Parietal lobe (tissue), 2 donors: Measurements from ENCODE around the genes EIF3A, RGS10 and INPP5F.

GRCh38 chr10:117547734-117548775, 5.5 kb downstream of the EMX2 start:
- RAMPAGE, long total RNA, result no peak

- RAMPAGE, long total RNA, result no peak
Measured at GRCh38 chr10:117736549-117737138, 194.1 kb downstream of the EMX2 start.

DNA sequence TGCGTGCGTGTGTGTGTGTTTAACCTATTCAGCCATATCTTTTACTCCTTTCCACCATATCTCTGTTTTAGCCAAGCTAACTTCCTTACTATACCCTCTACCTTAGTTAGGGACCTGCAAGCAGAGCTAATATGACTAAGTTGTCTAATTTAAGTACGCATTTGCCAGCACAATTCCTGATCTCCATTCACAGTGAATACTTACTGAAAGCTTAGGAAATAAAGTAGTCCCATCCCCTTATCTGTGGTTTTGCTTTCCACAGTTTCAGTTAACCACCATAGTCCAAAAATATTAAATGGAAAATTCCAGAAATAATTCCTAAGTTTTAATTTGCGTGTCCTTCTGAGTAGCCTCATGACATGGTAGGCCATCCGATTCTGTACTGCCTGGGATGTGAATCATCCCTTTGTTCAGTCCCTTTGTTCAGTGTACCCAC, 14.3 kb downstream of the RAB11FIP2 start:
- RAMPAGE, long total RNA, result no peak

GRCh38 chr10:118241204-118241696, 100.9 kb downstream of the FAM204A start:
- RAMPAGE, long total RNA, result no peak

DNA sequence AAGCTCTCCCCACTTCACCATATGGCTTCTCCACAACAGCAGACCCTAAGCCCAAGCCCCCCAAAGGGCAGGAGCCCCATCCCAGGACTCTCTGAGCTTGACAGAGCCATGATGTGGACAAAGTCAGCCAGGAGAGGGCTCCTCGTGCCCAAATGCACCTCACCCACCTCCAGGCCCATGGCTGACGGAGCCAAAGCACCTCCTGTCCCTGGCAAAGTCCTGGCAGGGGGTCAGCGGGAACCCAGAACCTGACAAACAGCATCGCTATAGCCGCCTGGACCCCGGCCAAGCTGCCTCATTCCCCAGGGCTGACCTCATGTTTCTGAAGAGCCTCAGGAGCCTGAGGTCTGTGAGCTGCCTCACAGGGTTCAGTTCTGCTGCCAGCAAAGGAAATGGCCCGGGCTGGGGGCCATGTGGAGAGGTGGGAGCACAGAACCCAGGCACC, 4.3 kb upstream of the NANOS1 start:
- RAMPAGE, long total RNA, result no peak

DNA sequence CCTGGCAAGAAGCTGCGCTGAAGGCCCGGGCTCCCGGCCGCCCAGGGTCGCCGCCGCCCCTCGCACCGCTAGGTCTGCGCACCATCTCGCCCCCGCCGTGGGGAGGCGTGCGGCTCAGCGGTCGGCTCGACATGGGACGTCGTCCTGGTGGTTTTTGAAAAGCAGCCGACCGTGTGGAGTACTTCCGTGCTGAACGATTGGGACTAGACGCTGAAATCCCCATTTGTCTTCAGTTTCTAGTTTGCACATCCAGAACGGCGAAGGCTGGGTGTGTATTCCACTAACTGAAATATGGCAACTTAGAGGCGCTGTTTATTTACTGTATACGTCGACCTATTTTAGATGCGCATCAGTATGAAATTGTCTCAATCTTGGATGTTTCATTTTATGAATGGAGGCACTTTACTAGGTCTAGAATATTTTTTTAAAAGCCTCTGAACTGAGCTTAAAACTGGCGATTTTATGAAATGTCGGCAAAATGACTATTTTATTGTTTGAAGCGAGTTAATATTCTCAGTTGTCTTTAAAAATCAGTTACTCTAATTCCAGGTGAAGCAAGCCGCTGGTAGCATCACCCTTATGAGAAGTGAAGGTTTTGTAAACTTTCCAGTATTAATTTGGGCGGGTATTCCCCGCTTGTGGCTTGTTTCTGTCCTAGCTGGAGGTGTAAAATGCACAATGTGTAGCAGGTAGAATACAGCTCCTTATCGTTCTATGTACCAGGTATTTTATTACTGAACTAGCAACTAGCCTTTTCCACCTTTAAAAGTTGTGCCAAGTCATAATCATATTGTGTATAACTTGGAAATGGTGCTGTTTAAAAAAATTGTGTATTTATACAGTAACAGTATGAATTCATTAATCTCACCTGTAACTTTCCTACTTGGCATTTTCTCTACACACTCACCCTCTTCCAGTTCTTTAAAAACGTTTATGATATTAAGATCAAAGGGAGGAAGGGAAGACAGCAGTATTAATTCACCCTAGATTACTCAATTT, 1.4 kb downstream of the NANOS1 start:
- RAMPAGE, long total RNA, result no peak

- RAMPAGE, long total RNA, result no peak
Measured at GRCh38 chr10:119041083-119041593, 11.6 kb downstream of the NANOS1 start.

DNA sequence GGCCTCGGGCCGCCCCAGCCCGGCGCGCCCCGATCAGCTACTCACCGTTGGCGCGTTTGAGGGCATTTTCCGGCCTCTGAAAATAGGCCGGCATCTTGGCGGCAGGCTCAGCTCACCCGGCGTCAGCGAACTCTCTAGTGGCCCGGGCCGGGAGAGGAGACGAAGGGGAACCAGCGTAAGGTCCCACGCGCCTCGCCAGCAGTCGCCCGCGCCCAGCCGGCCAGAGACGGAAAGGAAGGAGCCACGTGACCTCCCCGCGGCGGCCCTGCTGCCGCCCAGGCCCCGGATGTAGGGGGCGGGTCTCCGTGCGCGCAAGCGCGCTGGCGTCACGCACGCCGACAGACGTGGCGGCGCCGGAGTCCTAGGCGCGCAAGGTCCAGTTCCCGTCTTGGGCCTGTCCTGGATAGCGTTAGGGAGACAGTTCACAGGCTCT, at the start of gene EIF3A:
Gene EIF3A (minus strand): TSS at position 235 of the 433 bp plus-strand sequence.
- RAMPAGE, long total RNA, result no peak

DNA sequence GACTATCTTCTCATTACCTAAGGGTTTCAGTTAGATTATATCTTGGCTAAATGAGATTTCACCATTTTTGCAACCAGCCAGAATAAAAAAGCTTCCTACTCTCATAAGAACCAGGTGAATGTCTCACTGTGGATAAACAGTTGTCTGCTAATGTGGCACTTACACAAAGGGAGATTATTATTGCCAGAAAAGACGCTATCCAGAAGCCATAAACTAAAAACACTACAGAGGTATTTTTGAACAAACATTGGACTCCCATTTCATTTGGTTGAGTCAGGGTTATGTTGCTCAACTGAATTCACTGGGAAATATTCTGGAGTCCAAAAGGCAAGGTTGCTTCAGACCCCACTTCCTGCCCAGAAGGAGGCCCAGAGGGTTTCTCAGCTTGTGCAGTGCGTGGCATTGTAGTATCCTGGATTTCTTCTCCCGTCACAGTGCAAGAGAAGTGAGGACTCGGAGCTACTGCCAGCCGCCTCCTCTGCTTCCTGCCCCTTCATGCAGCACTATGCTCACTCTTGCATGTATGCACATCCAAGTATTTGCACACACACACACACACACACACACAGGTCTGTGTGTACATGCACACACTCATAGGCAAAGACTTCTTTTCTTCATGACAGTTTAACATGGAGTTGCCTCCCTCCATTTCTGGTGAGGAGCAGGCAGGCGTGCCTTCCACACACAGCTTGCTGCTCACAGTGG, 10.0 kb downstream of the DENND10 start:
- RAMPAGE, long total RNA, result no peak

GRCh38 chr10:119221270-119221671, 13.9 kb downstream of the GRK5 start:
- RAMPAGE, long total RNA, result no peak

DNA sequence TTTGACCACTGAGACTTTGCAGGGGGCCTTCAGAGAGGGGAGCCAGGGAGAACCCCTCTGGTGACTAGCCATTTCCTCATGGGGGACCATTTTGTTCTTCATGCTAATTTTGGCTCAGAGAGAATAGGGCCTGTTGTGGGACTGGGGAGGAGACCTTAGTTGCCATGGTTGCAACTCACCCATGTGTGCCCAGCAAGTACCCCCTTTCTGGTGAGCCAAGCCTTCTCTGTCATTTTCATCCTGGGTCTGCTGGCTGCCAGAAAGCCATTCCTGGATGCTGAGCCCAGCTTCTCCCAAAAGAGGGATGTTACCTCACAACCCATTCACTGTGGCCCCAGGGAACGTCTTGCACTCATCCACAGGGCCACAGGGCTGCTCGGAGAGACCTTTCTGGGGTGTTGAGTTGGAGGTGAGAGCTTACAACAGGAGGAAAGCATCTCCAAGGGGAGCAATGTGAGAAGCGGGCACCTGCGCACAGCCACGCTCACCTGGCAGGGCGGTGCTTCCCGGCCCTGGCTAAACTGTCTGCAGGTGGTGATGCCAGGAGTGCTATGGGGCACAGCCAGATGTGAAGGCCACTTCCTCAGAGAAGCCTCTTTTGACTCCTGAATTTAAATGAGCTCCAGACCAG, 121.0 kb downstream of the GRK5 start:
- RAMPAGE, long total RNA, result no peak

DNA sequence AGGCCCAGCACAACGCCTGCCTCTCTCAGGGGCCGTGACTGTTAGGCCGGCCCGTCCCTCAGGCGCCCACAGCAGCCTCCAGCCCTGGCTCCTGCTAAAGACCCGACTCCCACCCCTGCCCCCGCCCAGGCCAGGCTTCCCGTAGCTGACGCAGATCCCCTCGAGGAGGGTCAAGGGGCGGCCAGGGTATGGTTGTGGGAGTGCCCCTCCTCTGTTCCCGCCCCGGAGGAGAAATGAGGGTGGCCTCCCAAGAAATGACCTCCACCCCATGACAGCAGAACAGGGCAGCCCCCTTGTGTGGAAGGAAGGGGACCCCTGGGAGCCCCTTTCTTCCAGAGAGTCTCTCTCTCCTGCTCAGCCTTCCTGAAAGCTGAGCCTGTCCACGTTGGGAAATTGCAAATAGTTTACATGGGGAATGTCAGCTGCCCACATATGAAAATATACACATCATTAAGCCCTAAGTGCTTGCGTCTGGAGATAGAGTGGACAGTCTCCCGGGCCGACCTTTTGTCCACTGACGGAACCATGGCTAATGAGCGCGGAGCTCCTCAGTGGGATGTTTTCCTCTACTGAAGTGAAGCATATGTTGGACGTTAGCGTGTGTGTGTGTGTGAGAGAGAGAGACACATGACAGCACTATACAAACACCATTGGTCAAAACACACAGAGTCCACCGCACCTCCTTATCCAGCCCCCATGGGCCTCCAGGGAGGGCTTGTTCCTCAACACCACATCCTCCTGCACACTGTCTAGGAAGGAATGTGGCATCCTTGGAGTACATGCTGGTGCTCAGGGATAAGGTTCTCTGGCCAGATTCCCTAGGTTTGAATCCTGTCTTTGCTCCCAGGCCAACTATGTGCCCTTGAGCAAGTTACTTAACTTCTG, 128.5 kb downstream of the RGS10 start:
- RAMPAGE, long total RNA, result no peak

GRCh38 chr10:119421518-119421954, 121.0 kb downstream of the RGS10 start:
- RAMPAGE, long total RNA, result no peak

DNA sequence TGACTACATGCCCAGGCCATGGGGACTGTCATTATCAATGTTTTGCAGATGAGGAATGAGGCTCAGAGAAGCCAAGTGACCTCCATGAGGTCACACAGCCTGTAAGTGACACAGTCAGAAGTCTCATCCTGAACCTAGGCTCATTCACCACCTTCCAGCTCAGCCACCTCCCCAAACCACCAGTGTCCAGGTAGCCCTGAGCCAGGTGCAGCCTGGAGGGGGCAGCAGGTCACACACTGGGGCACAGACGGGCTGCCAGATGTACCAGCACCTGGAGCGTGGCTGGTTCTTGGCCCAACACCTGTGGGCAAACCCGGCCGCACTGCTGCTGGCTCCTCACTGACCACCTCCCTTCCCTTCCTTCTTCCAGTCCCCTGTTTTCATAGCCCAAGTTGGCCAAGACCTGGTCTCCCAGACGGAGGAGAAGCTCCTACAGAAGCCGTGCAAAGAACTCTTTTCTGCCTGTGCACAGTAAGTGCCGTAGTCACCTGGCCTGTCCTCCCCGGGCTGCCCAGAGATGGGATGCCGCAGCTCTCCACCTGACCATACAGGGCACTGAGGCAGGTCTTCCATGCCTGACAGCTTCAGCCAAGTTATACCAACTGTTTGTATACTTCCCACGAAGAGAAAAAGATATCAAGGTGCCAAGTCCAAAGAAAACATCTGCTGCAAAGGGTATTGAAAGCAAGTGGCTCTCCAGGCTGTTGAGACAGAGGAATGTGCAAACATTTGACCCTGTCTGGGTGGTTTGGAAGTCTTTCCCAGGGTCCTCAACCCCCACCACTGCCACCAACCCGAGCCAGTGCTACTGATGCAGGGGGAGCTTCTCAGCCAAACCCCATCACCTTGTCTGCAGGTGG, 119.5 kb downstream of the RGS10 start:
- RAMPAGE, long total RNA, result no peak

DNA sequence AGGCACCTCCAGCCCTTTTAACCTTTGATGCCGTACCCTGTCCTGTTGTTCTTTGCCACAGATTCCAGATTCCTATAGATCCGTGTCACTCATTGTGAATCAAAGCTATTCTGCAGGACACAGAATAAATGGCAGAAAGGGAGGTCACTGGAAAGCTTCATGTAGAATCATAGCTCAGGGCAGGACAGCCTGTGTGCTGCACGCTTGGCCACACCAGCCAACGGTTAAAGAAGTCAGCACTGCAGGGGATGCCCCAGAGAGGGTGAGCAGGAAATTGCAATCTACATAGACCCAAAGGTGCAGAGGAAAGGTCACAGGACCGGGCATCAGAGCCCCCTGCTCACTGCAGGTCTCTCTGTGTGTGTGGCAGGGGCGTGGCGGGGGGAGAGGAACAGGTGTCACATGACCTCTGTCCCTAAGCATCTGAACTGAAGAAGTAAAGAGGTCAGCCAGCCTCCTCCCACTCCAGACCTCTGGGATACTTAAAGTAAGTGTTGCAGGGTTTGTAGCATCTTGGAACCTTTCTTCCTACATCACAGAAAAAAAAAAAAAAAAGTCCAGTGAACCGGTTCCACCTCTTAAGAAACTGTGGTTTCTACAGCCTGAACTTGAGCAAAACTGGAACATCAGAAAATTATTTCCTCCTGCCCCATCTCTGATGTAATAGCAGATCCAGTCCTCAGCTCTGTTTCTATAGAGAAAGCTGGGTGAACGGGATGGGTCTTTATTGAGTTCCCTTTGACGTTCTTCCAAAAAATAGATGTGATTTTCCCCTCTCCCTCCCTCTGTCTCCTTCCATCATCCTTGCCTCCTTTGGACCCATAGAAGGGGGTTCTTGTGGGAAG, 64.3 kb downstream of the RGS10 start:
- RAMPAGE, long total RNA, result no peak

GRCh38 chr10:119542588-119542975, at the start of gene RGS10:
Gene RGS10 (minus strand): TSS chr10:119542719.
- RAMPAGE, long total RNA, result no peak

DNA sequence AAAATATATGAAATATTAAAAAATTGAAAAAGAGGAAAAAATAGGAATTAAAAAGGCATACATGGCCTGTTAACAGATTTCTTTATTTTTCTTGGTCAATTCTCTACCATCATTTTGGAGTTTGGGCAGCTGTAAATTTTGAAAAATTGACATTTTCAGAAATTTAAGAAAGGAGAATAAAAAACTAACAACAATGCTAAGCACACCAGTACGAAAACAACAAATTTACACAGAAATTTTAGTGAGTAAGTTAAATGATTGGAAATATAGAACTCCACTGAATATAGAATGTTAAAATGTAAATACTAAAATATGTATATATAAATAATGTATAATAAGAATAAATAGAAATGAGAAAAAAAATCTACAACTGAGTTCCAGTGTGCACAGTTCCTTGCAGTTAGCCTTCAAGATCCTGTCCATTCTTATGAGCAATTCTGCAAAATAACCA, 16.3 kb downstream of the TIAL1 start:
- RAMPAGE, long total RNA, result no peak

- RAMPAGE, long total RNA, result no peak
Measured at GRCh38 chr10:119650737-119651324, 349 bp upstream of the BAG3 start.

DNA sequence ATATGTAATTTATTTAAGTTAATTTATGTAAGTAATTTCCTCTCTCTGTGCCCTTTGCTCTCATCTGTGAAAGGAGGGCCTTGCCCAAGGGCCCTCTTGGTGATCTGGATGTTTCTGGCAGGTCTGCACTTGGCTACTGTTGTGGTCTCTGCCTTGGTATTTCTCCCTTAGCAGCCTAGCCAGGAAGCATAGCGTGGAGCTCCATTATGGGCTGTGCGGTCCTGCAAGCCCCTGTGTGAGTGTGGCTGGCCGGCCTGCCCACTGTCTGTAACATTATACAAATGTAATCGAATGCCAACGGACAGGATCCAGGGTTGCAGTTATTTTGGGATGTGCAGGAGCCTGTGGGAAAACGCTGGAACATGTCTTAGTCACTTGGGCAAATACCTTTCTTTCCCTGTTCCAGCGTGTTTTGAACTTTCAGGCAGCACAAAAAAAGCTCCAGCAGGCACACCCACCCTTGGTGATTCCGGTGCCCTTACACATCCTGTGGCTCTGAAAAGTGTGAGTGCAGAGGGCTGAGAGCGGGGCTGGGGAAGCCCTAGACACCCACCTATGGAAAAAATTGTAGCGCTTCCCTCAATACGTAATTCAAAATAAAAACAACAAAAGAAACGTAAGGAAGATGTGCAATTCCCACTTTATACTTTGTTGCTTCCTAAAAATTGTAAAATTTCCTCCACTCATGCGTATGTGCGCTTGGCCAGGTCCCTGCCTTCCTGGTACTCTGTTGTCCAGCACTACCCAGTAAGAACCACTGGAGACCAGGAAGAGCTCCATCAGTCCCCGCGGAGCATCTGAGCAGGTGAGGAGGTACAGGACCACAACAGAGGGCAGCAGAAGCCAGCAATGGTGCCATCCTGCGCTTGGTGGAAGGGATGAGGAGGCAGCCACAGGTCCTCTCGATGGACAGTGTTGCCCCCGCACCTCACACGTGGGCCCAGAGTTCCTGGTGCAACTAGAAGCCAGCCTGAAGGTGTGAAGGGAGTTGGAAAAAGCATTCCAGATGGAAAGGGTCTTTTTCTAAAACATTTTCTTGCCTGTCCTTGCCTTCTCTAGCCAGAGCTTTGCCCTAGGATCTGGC, 29.7 kb downstream of the BAG3 start:
- RAMPAGE, long total RNA, result no peak

DNA sequence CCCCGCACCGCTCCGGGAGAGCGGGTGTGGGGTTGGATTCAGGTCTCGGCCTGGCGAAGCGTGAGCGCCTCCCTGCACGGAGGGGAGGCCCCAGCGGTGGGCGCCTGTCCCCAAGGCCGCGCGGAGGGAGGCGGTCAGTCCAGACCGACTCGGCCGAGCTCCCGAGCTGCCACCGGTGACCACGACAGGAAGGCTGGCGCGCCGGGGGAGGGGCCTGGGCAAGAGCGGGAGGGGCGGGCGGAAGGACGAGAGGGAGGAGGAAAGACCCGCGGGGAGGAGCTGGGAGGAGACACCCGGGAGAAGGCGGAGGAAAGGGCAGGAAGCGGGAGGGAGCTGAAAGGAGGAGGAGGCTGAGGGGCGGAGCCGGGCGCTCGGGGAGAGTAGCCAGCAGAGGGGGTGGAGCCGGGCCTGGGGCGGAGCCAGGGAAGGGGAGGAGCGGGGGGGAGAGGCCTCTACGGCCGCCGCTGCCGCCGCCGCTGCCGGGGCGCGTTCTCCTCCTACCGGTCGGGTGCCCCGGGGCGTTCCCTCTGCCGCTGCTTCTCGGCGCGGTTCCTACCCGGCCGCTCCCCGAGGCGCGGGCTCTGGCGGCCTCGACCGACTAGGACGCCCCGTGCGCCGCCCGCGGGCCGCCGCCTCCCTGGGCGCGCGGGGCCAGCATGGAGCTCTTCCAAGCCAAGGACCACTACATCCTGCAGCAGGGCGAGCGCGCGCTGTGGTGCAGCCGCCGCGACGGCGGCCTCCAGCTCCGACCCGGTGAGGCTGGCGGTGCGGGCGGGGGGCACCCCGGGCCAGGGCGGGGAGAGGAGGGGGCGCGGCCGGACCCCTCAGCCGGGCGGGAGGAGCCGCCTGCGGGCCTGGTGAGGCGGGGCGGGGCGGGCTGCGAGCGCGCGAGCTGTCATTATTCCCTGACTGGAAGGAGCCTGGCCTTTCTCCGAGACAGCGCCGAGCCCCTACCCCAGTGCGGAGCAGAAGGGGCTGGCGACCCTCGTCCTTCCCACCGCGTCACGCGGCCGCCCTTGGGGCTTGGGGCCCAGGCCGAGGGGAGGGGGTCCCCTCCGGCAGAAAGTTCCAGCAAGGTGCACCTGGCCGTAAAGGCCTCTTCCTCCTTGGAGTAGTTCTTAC, at the start of gene INPP5F:
Gene INPP5F (plus strand): TSS at position 444 of the 1,122 bp plus-strand sequence.
- RAMPAGE, long total RNA, result no peak